Placental pericyte (primary cell): ENCODE measurements around the genes RNF224, STPG3 and PNPLA7.

DNA sequence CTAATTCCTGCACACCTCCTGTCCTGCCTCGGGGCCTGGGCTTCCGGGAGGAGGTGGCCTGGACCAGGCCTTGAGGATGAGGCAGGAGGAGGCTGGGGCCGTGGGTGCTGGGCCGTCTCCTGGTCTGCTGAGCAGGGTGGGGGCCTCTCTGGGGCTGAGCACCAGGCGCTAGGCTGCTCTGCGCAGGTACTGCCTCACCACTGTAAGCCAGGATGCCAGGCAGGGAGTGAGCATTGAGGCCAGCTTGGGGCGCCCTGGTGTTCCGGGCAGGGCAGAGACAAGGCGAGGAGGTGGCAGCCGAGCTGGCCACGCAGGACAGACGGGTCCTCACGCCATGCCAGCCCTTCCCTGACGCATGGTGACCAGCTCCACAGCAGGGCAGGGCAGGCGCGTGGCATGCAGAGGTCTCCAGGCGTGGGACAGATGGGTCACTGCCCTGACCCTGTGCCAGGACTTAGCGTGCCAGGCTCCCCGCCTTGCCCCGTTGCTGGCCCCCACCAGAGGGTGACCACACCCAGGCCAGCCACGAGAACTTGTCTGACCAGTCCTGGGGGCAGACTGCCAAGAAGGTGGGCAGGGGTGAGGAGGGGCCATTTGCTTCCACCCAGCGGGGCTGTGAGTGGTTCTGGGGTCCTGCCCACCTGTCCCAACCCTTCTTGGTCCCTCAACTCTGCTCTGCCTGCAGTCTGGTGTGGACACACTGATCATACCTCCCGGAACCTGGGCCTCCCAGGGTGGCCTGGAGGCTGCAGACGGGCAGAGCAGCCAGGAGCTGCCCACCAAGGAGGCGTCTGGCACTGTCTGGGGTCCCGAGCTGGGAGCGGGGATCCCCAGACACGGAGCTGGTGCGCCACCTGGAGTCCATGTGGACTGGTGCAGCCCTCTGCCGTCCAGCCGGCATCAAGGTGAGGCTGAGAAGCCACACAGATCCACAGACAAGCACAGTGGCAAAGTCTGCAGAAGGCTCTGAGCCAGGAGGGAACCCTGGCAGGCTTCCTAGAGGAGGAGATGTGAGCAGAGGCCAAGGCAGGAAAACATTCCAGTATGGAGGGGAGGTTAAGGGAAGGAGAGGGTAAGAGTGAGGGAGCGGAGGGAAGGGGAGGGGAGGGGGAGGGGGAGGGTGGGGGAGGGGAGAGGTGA is at the start of gene RNF224:
TSS of gene RNF224 (plus strand) at position 667 of the 1,140 bp plus-strand sequence.
- CAGE, long polyA plus RNA = no peak

DNA sequence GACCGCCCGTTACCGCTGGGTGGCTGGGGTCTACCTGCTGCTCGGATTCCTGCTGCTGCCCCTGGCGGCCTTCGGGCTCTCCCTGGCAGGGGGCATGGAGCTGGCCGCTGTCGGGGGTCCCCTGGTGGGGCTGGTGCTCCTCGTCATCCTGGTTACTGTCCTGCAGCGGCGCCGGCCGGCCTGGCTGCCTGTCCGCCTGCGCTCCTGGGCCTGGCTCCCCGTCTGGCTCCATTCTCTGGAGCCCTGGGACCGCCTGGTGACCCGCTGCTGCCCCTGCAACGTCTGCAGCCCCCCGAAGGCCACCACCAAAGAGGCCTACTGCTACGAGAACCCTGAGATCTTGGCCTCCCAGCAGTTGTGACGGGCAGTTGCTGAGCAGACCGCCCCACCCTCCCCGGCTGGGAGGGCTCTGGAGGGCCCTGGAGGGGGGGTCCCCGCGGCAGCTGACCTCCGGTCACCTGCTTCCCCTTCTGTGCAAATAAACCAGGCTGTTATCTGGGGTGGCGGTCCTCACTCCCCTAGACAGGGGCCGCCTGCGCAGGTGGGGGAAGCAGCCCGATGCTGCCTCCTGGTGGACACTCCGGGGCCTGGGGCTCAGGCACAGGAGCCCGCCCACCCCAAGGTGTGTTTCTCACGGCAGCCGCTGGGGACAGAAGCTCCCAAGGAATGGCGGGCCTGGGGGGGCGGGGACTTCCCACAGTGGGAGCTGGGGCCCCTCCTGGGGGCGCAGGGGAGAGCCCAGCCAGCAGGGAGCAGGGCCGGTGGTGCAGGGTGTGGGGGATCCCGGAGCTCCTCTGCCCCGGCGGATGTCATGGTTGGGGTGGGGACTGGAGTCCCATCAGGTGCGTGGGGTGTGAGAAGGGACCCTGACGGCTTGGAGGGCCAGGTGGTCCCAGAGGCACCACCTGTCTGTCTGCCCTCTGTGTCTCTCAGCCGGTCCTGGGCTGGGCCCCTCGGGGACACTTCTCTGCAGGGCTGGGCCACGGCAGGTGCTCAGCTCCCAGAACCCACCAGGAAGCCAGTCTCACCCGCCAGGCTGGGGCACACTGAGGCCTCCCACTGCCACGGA is 4.7 kb upstream of the TUBB4B start:
- CAGE, long polyA plus RNA = no peak

GRCh38 chr9:137241854-137242716 is 998 bp downstream of the TUBB4B start:
- CAGE, long polyA plus RNA = no peak

DNA sequence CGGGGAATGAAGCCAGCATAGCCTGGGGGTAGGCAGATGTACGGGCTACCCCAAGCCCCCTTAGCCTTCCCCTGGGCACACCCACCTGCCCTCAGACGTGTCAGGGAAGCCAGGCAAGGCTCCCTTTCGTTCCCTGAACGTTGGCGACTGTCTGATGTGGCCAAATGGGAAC is 3.0 kb downstream of the FAM166A start:
- CAGE, long polyA plus RNA = no peak

GRCh38 chr9:137250931-137251583 is at the start of gene STPG3:
Gene STPG3 (plus strand): TSS chr9:137251286.
- CAGE, long polyA plus RNA = no peak

GRCh38 chr9:137269136-137269953 is 8.2 kb upstream of the TOR4A start:
- CAGE, long polyA plus RNA = no peak

DNA sequence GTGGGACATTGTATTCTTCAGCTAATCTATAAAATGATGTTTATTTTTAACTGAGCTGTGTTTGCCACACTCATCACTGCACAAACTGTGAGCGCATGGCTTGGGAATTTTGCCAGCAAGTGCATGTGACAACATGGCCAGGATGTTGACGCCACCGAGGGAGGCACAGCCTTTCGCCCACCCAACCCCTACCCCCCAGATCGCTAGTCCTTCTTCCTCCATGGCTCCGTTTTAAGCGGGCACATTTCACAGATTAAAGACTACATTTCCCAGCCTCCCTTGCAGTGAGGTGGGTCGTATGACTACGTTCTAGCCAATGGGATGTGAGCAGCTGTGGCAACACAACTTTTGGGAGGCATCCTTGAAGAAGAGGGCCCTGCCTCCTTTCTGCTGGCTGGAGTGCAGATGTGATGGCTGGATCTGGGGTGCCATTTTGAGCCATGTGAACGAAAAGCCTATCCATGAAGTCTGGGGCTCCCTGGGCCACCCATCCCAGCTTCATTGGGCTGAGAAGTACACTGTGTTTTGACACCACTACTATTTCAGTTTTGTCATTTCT is 7.9 kb downstream of the NRARP start:
- CAGE, long polyA plus RNA = no peak

DNA sequence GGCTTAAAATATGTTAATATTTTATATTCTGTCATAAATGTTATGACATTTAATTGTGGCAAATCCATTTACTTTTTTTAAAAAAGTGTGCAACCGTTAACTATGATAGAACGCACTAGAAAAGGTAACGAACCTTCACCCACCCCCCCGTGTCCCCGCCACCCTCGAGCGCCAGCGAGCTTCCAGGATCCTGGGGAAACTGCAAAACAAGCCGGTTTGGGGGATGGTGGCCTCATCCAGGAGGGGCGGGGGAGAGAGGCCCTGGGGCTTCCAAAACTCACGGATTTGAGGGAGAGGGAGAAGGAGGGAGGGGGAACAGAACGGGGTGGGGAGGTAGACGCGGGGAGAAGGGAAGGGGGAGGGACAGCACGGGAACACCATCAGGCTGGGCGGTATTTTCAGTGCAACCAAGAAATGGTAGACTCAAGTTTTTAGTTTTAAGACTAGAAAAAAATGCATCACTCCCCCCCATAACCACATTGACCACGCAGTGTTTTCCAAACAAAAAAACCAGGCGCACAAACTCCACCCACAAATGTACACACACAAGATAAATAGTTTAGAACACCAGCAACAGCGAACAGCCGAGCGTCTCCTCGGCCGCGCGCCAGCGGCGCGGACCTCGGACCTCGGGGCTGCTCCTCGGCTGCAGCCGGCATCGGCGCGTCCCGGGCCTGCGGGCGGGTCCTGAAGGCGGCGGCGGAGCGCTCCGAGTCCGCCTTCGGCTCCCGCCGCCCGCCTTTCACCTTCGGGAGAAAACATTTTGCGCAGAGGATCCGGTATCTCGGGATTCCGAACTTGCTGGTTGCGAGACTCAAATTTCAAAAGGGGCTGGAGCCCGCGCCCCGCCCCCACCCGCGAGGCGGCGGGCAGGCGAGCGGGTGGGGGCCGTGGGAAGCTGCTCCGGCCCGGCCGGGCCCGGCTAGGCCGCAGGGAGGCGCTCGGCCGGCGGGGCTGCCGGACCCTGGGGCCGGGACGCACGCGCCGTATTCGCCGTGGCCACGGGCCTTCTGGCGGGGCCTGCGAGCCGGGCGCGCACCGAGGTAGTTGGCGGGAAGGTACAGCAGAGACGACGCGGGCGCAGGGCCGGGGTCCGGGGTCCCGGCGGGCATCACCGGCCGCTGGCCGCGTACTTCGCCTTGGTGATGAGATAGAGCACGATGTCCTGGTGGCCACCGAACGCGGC is 1.2 kb downstream of the NRARP start:
- CAGE, long polyA plus RNA = no peak

DNA sequence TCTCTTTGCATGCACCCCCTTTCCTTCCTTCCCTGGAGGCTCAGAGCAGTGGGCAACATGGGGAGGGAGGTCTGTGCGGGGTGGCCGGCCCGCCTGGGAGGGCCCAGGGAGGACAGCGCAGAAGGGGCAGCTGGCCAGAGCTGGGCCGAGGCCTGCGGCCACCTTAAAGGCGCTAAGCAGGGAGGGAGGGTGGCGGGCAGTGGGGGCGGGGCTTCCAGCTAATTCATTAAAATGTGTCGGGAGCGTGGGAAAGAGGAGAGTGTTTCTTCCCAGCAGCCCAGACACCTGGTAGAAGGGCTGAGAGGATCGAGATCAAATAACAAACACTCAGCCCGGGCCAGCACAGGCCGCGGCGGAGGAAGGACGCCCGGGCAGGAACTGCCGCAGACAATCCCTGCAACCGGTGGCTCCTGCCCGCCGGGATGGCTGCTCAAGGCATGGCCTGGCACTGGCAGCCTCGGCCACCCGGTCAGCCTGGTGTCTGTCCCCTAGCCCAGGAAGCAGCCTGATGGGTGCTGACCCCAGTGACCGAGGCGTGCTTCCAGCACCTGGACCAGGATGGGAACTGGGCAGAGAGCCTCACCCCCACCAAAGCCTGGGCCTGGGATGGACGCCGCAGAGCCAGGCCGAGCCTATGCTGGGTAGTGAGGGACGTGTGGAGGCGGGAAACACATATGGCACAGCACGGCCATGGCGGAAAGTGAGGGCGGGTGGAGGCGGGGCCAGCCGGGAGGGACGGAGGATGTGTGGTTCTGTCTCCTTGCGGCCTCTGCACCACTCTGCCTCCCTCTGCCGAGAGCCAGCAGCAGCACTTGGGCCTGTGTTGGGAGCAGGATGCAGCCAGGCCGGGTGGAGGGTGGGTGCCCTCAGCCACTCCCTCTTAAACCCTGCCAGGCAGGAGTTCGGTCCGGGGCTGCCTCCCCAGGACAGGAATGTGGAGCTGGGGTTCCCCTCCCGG is 3.2 kb upstream of the NRARP start:
- CAGE, long polyA plus RNA = no peak

- CAGE, long polyA plus RNA = no peak
These were observed 51.6 kb upstream of the NRARP start for GRCh38 chr9:137353364-137354333.

DNA sequence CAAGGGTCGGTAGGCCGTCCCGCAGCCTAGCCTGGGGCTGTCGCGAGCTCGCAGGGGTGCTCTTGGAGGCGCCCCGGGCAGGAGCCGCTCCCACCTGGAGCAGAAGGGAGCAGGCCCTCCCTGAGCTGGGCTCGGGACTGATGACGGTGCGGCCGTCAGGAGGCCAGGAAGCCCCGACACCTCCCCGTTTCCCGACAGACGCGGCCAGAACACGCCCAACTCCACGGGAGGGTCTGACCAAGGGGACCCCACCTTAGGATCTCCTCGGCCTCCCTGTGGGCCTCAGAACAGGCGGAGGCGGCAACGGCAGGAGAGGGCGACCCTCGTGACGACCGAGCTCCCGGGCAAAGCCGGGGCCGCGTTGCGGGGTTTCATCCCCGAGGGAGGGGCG is 6.2 kb downstream of the EXD3 start:
- CAGE, long polyA plus RNA = no peak

GRCh38 chr9:137433107-137434076 is 7.8 kb downstream of the ENTPD8 start:
- CAGE, long polyA plus RNA = no peak

DNA sequence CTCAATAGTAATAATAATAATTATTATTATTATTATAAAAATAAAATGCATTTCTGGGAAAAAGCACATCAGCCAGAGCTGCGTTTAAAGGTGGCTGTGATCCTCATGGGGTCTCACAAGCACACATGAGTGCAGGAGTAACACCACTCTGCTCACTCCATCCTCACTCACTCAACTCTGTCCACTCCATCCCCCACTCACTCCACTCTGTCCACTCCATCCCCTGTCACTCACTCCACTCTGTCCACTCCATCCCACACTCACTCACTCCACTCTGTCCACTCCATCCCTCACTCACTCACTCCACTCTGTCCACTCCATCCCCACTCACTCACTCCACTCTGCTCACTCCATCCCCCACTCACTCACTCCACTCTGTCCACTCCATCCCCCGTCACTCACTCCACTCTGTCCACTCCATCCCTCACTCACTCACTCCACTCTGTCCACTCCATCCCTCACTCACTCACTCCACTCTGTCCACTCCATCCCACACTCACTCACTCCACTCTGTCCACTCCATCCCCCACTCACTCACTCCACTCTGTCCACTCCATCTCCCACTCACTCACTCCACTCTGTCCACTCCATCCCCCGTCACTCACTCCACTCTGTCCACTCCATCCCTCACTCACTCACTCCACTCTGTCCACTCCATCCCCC is 33.3 kb downstream of the PNPLA7 start:
- CAGE, long polyA plus RNA = no peak

DNA sequence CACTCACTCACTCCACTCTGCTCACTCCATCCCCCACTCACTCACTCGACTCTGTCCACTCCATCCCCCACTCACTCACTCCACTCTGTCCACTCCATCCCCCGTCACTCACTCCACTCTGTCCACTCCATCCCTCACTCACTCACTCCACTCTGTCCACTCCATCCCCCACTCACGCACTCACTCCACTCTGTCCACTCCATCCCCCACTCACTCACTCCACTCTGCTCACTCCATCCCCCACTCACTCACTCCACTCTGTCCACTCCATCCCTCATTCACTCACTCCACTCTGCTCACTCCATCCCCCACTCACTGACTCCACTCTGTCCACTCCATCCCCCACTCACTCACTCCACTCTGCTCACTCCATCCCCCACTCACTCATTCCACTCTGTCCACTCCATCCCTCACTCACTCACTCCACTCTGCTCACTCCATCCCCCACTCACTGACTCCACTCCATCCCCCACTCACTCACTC is 32.2 kb downstream of the PNPLA7 start:
- CAGE, long polyA plus RNA = no peak

DNA sequence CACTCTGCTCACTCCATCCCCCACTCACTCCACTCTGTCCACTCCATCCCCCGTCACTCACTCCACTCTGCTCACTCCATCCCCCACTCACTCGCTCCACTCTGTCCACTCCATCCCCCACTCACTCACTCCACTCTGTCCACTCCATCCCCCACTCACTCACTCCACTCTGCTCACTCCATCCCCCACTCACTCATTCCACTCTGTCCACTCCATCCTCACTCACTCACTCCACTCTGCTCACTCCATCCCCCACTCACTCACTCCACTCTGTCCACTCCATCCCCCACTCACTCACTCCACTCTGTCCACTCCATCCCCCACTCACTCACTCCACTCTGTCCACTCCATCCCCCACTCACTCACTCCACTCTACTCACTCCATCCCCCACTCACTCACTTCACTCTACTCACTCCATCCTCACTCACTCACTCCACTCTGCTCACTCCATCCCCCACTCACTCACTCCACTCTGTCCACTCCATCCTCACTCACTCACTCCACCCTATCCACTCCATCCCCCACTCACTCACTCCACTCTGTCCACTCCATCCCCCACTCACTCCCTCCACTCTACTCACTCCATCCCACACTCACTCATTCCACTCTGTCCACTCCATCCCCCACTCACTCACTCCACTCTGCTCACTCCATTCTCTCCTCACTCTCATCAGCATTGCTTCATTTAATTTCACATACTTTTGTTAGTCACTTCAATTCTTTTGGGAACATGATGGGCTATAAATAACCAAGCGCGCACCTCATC is 31.6 kb downstream of the PNPLA7 start:
- CAGE, long polyA plus RNA = no peak

DNA sequence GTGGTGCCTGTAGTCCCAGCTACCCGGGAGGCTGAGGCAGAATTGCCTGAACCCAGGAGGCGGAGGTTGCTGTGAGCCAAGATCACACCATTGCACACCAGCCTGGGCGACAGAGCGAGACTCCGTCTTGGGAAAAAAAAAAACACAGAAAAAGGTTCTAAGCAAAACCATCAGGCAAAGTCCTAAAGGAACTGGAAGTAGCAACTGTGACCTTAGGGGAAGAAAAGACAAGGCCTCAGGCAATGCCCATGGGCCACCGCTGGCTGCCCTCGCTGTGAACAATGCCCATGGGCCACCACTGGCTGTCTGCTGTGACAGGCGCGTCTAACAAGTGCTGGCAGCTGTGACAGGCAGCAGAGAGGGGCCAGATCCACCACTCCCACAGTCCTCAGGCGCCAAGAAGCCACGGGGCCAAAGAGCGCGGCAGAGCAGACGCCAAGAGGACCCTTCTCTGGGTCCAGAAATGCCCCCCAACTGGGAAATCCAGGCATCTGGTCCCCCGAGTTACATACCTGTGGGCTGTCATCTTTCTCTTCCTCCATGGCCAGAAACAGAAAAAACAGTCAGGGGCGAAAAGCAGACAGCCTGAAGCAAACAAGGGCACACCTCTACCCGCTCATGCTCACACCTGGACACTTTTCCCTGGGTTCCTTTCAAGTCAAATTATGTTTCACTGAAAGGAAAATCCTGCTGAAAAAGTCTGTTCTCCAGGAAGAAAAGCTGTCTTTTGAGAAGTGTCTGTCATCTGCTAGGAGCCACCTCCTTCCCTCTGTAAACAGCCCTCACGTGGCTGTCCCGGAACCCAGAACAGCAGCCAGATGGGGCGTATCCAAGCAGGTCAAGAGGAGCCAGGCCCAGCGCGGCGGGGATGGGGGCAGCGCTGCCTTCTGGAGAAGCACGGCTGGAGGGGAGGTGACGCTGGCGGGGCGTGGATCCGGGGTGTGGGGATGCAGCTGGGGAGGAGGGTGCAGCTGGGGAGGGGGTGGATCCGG is at the start of gene PNPLA7:
TSS of gene PNPLA7 (minus strand) at position 747 of the 992 bp plus-strand sequence.
- CAGE, long polyA plus RNA = no peak

GRCh38 chr9:137666912-137667588 is 48.2 kb downstream of the EHMT1 start:
- CAGE, long polyA plus RNA = no peak

DNA sequence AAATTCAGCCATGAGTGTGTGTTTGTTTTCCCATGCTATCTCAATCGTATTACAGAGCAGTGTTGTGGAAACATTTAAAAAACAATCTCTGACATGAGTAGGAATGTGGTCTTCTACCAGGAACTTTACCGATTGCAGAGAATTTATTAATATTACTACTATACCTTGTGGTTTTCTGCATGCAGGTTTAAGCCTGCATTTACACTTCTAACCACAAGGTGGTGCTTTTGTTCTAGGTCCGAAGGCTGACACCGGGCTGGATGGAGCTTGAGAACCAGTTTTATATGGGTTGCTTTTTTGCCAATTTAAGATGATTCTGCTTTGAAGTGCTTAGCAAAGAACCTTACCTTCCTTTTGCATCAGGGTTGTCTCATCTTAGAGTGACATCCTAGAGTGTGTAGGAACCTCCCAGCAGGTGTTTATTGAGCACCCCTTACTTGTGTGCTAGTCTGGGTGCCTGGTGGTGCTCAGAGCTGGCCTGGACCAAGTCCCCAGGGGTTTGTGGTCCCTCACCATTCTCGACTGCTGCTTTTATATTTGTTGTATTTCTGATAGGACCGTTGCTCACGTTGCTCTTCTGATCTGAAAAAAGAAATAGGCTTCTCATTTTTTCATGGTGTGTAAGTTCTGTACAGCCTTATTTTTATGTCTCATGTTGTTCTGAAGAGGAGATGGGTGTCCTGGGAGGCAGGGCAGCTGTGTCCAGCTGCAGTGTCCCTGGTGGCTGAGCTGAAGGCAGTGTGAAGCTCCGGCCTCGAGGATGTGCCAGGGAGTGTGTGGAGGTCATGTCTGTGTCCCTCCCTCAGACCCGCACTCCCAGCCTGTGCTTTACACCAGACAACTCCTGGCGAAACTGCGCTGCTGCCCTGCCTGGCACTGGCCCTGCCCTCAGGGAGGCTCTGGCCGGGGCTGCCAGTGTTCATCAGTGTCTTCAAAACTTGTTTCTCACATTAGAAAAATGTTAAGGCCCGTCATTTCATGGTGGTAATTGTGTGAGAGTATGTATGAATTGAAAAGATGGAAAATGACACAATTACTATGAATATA is 54.3 kb downstream of the EHMT1 start:
- CAGE, long polyA plus RNA = no peak

DNA sequence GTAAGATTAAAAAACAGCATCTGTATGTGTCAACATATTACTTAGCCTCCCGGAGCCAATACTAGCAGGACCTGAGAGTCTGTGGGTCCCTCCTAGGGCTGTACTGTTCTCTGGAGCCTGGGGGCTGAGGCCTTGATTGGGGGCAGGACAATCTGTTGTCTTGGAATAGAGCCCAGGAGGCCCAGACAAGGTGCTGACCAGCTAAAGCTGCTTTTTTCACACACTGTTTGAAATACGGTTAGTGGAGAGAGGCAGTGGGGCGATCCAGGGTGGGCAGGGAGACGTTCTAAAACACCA is 55.0 kb downstream of the EHMT1 start:
- CAGE, long polyA plus RNA = no peak

DNA sequence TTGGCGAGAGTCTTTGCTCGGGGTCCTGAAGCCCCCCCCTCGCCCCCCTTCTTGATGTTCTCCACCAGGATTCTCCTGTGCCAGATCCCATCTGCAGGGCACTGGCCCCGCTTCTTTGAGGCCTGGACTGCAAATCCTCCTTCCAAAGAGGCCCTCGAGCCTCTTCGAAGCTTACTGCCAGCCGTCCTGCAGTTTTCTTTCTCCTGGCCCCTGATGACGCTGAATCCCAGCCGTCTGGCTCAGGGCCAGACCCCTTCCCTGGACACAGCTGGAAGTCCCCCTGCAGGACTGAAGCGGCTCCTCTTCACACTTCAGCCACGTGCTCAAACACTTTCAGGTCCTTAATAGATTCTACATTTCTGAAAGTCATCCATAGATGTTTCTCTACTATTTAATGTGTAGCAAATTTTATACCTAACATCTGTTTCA is 121.5 kb downstream of the EHMT1 start:
- CAGE, long polyA plus RNA = no peak